Colon Carcinoma Metastatic in the Lung (tissue), 2 donors: Measurements from ENCODE around the genes HSD3B7, BCKDK, PRSS36, ITGAD, AHSP and KRBOX5.

DNA sequence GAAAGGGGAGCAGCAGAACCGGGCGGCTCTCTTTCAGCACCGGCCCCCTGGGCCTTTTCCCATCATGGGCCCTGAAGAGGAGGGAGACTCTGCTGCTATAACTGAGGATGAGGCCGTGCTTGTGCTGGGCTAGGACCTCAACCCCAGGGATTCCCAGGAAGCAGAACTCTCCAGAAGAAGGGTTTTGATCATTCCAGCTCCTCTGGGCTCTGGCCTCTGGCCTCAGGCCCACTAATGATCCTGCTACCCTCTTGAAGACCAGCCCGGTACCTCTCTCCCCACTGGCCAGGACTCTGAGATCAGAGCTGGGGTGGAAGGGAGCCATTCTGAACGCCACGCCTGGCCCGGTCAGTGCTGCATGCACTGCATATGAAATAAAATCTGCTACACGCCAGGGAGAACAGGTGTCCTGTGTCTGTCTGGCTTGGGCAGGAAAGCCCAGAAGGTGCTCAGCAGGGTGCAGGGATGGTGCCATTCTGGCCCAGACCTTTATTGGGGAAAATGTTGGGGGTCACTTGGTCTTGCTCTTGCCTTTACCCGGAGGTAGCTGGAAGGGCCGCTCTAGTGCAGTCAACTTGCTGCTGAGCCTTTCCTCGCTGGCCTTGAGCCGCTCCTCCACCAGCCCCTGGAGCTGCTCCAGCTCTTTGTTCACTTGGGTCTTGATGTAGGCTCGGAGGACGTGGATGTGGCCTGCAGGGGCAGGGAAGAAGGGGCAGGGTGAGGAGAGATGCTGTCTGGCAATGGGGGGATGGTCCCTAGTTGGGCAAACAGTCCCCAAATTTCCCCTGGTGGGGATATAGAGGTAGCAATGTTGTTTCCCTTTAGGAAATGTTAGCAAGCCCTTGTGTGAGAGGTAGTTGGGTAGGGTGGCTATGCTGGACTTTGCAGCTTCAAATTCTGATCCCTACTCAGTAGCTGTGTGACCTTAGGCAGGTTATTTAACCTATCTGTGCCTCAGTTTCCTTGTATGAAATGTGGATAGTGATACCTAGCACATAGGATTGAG is 4.6 kb downstream of the CFAP119 start:
- PRO-cap, 2 experiments, result no peak in any of the 2 experiments

- PRO-cap, 2 experiments, result no peak in any of the 2 experiments
These were observed 2.6 kb downstream of the CFAP119 start for GRCh38 chr16:30758958-30760022.

- PRO-cap, 2 experiments, result peak in 1 of 2 experiments; most common plus-strand start chr16:30786898 (in 1); most common minus-strand start chr16:30786804 (in 1)
These were observed 339 bp downstream of the ZNF629 start for GRCh38 chr16:30786647-30787085.

GRCh38 chr16:30805997-30806537 is 19.1 kb upstream of the ZNF629 start:
- PRO-cap, 2 experiments, result peak in 2 of 2 experiments; most common plus-strand start chr16:30806361 (in 1); most common minus-strand start chr16:30806332 (in 2)

GRCh38 chr16:30903524-30904101 is 7.2 kb downstream of the CTF1 start:
- PRO-cap, 2 experiments, result no peak in any of the 2 experiments

- PRO-cap, 2 experiments, result peak in 2 of 2 experiments; most common plus-strand start chr16:30950272 (in 1); most common minus-strand start chr16:30950153 (in 1)
These were observed 1.1 kb downstream of the ORAI3 start for GRCh38 chr16:30949614-30950733.

DNA sequence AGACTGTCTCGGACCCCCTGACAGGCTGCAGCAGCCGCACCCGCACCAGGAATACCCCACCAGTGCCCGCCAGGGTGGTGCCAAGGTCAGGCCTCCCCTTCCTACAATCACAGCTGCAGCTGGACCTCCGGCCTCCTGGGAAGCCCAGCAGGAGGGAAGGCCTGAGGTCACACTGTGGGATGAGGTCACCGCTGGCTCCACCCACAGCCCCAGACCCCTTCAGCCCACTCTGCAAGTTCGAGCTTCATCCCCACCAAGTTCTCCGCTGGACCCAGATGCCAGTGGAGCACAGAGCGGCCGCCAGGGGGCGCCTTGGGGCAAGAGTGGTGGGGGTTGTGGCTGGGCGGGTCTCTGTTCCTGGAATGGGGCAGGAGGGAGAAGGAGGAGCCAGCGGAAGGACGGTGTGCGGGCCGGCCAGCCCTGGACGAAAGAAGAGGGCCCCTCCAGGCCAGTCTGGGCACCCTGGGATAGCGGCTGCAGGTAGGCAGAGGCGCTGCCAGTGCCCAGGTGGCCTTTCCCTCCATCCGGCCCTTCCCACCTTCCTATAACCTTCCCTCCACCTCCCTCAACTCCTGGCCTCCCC is at the start of gene HSD3B7:
HSD3B7 (plus strand) TSS at position 390 of the 583 bp plus-strand sequence.
- PRO-cap, 2 experiments, result peak in 2 of 2 experiments; most common plus-strand start position 451 of the sequence (in 2)

DNA sequence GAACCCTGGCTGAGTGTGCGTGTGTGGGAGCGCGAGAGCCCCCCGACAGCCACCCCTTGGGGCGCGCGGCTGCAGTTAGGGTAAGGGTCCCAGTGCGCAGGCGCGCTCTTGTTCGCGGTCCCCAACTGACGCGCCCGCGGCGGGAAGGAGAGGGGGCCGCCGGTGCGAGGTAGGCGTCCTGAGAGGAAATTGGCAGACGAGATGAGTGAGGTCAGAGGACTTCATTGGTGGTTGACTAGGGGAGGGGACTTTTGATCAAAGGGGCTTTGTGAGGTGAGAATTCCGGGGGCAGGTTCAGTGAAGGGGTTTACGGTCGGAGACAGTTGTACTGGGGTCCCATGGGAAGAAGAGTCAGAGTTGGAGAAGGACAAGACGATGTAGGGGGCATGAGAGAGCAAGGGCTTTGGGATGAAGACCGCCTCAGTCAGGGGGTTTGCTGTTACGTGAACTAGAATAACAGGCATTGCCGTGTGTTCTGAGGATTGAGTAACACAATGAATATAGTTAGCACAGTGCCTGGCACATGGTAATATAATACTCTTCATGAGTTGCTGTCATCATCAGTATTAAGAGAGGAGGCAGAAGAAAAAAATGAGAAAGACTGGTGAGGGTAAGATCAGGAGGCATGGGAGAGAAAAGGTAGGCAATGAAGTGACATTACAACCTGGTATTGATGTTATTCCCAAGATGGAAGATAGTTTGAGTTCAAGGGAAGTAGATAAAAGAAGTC is 495 bp downstream of the ZNF646 start:
- PRO-cap, 2 experiments, result no peak in any of the 2 experiments

- PRO-cap, 2 experiments, result peak in 2 of 2 experiments; most common plus-strand start chr16:31108404 (in 2); most common minus-strand start chr16:31108277 (in 1)
These were observed at the start of gene BCKDK for GRCh38 chr16:31108113-31108918. Gene BCKDK, plus strand, starts transcription at chr16:31108386.

- PRO-cap, 2 experiments, result no peak in any of the 2 experiments
These were observed at the start of gene PRSS36 for GRCh38 chr16:31149156-31150271. Gene PRSS36, minus strand, starts transcription at chr16:31150066.

GRCh38 chr16:31199174-31199933 is 3.2 kb downstream of the PYCARD start:
- PRO-cap, 2 experiments, result no peak in any of the 2 experiments

DNA sequence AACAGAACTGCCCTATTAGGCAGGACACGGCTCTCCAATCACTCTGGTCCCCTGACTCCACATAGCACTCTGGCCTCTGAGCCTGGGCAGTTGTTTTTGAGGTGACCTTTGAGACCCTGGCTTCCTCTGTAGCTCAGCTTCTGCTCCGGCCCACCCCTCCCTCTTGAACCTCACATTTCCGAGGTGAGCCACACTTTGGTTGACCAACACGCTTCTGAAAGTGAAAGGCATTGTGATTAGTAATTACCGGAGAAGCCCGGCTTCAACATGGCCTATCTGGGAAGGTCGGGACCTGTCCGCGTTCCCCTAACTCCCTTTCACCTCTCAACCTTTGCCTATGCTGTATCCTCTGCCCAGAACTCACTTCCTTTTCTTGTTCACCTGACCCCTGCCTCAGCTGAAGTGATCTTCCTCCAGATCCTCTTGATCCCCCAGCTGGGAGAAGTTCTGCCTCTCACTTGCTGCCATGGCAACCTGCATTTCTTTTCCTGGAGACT is 10.2 kb upstream of the ITGAX start:
- PRO-cap, 2 experiments, result no peak in any of the 2 experiments

GRCh38 chr16:31393019-31393498 is at the start of gene ITGAD:
Gene ITGAD, plus strand, starts transcription at chr16:31393335.
- PRO-cap, 2 experiments, result no peak in any of the 2 experiments

GRCh38 chr16:31462045-31462454 is 2.7 kb downstream of the ARMC5 start:
- PRO-cap, 2 experiments, result no peak in any of the 2 experiments

GRCh38 chr16:31478984-31479406 is 3.9 kb upstream of the SLC5A2 start:
- PRO-cap, 2 experiments, result no peak in any of the 2 experiments

DNA sequence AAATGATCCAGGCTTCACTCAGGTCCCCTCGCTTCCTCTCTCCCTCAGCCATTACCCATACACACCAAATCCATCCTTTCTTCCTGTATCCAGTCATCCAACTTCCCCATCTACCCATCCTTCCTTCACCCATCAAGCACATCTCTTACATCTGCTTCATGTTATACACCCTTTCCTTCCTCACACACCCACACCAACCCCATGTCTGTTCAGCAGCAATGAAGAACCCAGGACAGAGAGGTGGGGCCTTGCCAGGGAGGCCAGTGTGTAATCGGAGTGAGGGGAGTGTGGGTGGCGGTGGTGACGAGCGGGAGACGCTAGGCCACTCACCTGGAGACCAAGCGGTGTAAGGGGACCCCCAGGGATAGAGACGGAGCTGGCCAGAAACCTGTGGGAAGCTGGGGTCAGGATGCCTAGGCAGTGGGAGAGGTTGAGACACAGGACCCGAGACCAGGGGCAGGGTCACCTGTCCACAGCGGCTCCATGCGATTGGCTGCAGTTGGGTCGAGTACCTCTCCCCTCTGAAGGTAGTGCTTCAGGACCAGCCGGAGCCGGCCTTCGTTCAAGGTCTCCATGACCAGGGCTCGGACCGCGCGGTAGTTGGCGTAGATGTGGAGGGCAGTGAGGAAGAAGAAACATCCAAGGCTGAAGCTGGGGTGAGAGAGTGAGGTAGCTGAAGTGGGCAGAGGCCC is 10.4 kb downstream of the SLC5A2 start:
- PRO-cap, 2 experiments, result no peak in any of the 2 experiments

GRCh38 chr16:31527797-31528456 is at the start of gene AHSP:
Gene AHSP, plus strand, starts transcription at chr16:31527900.
- PRO-cap, 2 experiments, result no peak in any of the 2 experiments

DNA sequence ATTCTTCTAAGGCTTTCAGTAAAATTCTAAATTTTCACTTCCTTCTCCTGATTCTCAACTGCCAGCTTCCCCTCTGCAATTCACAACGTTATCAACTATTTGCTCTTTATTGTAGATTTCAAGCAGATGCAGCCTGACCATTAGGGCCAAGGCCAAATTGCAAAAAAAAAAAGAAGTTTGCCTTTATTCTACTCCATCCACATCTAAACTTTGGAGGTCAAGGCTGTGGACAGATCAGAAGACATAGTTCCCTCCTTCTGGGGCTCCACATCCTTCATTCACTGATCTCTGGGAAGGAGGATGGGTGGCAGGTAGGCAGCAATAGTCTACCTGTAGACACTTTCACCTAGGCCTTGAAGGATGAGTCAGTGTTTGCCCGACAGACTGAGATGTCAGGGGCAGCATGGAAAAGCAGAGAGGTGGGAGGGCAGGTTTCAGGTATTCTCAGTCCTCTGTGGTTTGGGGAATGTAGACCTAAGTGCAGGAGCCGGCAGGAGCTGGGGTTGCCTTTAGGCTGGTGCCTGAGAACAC is 11.4 kb upstream of the KRBOX5 start:
- PRO-cap, 2 experiments, result no peak in any of the 2 experiments

- PRO-cap, 2 experiments, result peak in 2 of 2 experiments; most common plus-strand start chr16:31713246 (in 1)
These were observed at the start of gene KRBOX5 for GRCh38 chr16:31712924-31714062. Gene KRBOX5, plus strand, starts transcription at chr16:31713244.

GRCh38 chr16:31869472-31869989 is 4.1 kb upstream of the ZNF267 start:
- PRO-cap, 2 experiments, result no peak in any of the 2 experiments